Cardiac muscle cell (in vitro differentiated cells and primary cell): ENCODE measurements around a stretch of chr9.

GRCh38 chr9:112072891-112073275 is 102.2 kb downstream of the SUSD1 start:
- RAMPAGE, long total RNA = no peak
- RRBS = no CpG with 5 or more reads among the region's 3 CpGs

- RAMPAGE, long total RNA = no peak
- RRBS = no CpG with 5 or more reads among the region's 2 CpGs
Measured at GRCh38 chr9:112204326-112204670, 29.2 kb upstream of the SUSD1 start.

DNA sequence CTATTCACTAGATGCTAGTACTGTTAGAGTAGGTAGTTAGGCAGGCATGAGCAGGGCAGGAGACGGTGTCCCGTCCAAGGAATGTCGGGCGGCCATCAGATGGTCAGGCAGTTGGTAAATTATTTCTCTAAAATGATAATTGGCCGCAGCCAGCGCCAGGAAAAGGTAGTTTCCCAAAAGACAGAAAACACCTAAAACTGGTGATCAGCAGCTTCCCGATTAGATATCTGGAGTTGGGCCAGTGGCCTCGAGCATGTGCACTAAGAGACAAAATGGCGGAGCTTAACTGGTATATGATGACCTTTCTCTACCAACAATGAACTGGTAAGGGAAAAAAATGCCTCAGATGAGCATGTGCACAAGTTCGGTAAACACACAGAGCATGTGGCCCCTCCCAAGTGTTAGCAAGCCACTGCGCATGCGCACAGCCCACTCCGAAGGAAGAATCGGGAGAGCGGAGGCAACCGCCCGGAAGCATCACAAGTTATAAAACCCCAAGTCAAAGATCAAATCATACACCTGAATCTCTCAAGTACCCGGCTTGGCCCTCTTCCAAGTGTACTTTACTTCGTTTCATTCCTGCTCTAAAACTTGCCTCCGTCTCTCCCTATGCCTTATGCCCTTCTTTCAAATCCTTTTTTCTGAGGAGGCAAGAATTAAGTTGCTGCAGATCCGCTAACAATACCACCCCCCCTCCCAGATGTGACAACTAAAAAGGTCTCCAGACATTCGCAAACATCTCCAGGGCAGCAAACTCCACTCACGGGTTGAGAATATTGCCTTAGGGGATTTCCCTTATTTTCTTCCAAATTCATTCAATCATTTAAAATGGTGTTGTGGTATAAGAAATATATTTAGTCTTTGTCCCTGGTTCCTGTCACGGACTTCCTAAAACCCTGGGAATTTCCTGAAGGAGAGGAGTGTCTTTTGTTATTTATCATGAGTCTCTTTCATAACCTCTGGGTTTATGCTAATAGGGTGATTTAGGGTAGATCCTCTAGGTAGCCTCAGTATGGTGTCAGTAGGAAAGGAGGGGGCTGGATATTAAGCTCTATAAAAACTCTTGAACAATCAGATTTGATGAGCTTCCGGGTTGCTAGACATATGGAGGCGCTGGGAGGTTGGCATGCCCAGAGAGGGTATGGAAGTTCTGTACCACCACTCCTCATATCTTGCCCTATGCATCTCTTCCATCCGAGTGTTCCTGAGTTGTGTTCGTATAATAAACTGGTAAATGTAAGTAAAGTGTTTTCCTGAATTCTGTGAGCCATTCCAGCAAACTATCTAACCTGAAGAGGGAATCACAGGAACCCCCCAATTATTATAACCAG is 15.2 kb upstream of the PTBP3 start:
- RAMPAGE, long total RNA = no peak
- RRBS = 11% methylated on average over 1 of the region's 28 CpGs

DNA sequence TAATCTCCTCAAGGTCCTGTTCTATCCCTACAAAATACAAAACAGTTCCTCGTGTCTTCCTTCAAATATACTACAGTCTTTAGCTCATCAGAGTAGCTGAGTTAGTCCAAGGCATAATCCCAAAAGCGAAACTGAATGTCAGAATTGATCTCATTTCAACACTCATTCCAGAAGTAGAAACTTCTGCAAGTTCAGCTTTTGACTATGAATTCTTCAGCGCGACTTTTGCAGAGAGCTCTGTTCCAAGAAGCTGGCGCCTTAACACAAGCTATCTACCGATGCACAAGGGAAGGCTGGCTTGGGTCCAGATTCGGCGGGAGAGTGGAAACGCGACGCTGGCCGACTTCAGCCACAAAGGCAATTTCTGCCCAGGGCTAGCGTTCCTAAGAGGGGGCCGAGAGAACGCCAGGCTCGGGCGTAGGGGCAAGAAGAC is 628 bp upstream of the HSDL2 start:
- RAMPAGE, long total RNA = no peak
- RRBS = no CpG with 5 or more reads among the region's 17 CpGs

- RAMPAGE, long total RNA = no peak
- RRBS = no CpG with 5 or more reads among the region's 6 CpGs
Measured at GRCh38 chr9:112429978-112430444, 50.1 kb downstream of the HSDL2 start.

DNA sequence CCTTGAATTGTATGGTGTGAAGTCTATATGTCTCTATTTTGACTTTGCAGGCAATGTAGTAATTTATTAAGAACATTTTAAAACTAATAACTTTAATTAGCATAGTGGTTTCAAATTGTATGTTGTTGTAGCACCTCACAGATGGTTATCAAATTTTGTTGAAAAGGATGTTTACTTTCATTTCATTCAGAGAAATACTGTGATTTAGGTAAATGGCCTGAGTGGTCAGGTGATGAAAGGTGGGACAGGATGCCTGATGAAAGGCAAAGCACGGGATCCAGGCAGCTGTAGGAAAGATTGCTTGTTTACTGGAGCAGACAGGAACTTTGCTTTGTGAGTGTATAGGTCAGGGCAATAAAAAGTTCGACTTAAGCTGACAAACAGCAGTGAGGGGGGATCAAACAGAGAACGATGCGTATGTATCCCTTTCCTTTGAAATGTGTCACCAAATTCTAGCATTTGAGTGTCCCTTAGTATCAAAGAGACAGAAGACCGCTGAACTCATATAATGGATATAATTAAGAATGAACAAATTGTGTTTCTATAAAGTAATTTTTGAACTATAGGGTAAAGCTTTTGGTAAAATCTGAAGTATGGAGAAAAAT is 19.0 kb downstream of the KIAA1958 start:
- RAMPAGE, long total RNA = no peak
- RRBS = no CpG with 5 or more reads among the region's 5 CpGs

GRCh38 chr9:112764757-112765339 is 14.3 kb downstream of the SNX30 start:
- RAMPAGE, long total RNA = no peak
- RRBS = no CpG with 5 or more reads among the region's 8 CpGs

GRCh38 chr9:112877165-112877754 is 13.4 kb downstream of the SLC46A2 start:
- RAMPAGE, long total RNA = no peak
- RRBS = no CpG with 5 or more reads among the region's 4 CpGs

- RAMPAGE, long total RNA = no peak
- RRBS = no CpG with 5 or more reads among the region's 14 CpGs
Measured at GRCh38 chr9:113275891-113276267, 421 bp downstream of the PRPF4 start.

DNA sequence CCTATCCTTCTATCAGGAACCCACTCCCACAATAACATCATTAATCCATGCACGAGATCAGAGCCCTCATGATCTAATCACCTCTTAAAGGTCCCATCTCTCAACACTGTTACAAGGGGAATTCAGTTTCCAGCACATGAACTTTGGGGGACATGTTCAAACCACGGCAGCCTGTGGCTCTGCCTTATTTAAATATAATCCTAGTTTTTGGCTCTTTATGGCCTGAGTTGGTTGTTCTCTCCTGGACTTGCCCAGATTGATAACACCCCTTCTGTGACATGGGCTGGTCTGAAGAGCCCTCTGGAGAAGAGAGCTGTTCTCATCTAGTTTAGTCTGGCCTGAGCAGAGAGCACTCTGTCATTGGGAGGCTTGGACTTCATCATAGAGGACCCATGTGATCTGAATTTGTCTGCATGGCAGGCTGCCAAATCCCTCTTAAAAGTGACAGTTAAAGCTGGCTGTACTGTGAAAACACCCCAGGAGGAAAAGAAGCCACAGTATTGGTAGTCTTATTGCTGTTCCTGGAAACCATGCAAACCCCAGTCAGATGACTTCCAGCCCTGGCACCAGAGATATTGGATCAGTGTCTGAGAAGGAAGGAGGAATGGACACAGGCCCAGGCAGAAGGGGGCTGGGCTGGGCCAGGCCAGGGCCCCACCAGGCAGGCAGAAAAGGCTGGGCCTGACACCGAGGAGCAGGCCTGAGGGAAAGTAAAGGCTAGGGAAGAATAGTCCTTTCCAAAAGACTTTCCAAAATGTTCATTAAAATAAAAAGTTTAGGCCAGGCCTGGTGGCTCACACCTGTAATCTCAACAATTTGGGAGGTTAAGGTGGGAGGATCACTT is 3.7 kb upstream of the WDR31 start:
- RAMPAGE, long total RNA = no peak
- RRBS = no CpG with 5 or more reads among the region's 3 CpGs

GRCh38 chr9:113409479-113409847 is 1.0 kb downstream of the POLE3 start:
- RAMPAGE, long total RNA = no peak
- RRBS = no CpG with 5 or more reads among the region's 10 CpGs

GRCh38 chr9:113509536-113510002 is 46.0 kb downstream of the RGS3 start:
- RAMPAGE, long total RNA = no peak
- RRBS = no CpG with 5 or more reads among the region's 9 CpGs

- RAMPAGE, long total RNA = no peak
- RRBS = no CpG with 5 or more reads among the region's 7 CpGs
Measured at GRCh38 chr9:113520207-113520802, 56.8 kb downstream of the RGS3 start.

DNA sequence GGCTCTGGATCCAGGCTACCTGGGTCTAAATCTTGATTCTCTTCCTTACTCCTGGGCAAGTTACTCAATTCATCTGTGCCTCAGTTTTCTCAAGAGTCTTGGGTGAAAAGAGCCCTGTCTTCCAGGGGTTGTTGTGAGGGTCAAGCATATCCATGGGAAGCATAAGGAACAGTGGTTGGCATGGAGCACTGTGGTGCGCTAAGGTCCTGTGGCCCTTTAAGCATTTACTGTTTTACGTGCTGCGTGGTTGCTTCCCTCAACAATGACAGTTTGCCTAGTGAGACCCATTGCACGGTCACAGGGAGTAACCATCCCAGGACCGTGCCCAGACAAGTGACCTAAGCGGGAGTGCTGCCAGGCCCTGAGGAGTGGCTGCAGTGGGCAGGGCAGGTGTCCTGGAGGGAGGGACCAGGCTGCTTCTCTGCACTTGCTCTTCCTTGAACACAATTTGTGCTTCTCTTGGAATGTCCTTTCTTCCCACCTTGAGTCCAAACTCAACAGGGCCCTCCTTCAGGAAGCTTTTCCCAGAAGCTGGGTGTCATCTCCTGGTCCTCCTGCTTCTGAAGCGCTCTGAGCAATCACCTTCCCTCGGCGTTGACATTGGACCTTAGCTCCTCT is 64.5 kb downstream of the RGS3 start:
- RAMPAGE, long total RNA = no peak
- RRBS = no CpG with 5 or more reads among the region's 9 CpGs

- RAMPAGE, long total RNA = no peak
- RRBS = 92% methylated on average over 4 of the region's 24 CpGs
Measured at GRCh38 chr9:113583612-113584273, 120.2 kb downstream of the RGS3 start.

DNA sequence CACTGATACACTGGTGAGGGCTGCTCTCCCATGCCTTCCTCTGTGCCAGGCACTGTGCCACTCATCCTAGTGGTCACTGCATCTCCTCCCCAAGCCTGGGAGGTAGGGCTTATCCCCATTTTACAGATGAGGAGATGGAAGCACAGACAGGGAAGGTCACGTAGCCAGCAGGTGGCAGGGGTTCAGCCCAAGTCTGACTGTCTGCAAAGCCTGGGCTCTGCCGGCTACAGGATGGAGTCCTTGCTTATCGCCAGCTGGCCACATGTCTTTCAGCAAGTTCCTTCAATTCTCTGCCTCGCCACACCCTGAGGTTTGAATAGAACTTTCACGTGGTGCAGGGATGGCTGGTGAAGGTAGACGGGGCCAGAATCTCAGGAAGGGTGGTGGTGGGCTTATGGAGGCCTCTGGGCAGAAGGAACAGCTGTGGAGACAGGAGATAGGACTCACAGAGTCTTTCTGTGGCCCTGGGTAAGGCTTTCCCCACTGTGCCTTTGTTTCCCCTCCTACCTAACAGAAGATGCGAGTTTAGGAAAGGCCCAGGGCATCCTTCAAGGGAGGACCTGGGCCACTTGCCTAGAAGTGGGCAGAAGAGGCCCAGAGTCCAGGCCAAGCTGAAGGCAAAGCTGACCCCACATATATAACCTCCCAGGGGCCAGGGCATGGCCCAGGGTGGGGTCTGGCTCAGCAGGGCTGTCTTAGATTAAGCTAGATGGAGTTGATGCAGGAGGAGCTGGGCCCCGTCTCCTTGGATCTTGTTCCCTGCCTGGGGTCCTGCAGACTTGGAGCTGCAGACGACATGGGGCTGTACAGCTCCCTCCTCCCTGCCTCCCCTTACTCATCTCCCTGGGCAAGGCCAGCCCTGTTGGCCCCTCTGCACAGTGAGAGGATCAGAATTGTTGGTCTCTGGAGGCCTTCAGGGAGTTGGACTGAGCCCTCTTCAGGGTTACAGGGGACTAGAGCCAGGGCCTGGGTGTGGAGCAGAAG is 134.6 kb downstream of the RGS3 start:
- RAMPAGE, long total RNA = no peak
- RRBS = no CpG with 5 or more reads among the region's 9 CpGs

DNA sequence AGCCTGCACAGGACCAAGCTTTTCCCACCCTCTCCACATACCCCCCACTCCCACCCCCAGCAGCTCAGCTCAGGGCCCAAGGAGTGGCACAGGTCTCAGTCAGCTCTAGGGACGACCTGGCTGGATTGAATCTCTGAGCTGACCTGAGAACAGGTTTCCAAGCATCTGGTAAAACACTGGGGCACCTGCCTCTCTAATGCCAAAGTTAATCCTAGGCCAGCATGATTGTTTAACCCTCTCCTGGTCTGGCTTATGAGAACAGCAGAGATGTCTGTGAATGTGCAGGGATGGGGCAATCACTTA is 520 bp upstream of the KIF12 start:
- RAMPAGE, long total RNA = no peak
- RRBS = no CpG with 5 or more reads among the region's 1 CpG

DNA sequence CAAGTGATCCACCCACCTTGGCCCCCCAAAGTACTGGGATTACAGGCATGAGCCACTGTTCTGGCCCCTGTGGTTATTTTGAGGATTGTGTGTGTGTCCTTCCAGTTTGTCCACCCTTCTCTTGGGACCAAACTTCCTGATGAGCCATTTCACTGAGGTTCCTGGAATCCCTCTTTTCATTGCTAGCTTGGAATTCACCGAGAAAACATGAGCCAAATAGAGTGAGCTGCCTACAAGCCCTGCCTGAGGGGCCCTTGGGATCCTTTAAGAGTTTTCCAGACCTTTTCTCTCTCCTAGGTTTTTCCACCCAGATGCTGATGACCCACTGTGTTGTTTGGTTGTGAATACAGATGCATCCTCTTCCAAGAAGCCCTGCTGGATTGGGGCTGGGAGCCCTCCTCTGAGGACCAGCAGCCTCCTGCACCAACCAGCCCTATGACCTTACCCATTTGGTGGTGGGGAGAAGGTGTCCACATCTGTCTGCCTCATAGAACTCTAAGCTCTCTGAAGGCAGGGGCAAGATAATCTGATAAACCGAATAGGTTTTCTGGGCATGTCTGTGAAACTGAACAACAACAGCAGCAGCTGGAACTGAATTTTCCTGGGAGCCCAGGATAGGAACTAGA is 13.3 kb upstream of the KIF12 start:
- RAMPAGE, long total RNA = no peak
- RRBS = no CpG with 5 or more reads among the region's 2 CpGs

DNA sequence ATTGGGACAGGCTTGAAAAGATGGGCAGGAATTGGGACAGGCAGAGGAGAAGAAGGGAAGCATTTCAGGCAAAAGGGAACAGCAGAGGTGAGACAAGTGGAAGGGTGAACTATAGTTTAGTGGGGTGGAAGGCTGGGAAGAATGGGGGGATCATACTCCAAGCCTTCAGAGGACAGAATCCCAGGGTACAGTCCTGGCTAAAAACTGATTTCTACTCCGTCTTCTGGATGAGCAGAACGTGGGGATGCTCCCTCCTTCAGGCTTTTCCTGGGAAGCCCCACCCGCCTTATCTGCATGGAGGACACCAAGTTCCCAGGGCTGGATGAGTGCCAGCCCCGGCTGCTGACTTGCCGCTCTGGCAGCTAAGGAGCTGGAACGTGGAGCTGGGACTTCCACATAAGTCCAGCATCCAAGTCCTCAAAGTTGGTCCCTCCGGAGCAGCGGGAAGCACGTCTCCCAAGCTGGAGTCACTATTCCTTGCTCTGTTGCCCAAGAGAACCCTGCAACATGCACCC is 14.0 kb upstream of the KIF12 start:
- RAMPAGE, long total RNA = no peak
- RRBS = 5% methylated on average over 3 of the region's 9 CpGs

GRCh38 chr9:114118479-114119005 is 19.4 kb upstream of the KIF12 start:
- RAMPAGE, long total RNA = no peak
- RRBS = no CpG with 5 or more reads among the region's 9 CpGs